Kidney (tissue), 2 donors: ENCODE measurements around a stretch of chr5.

GRCh38 chr5:73931105-73931269 is 305.0 kb downstream of the ARHGEF28 start:
- PRO-cap: no peak
- RRBS: no CpG with 5 or more reads among the region's 1 CpG

- PRO-cap: no peak
- RRBS: no CpG with 5 or more reads among the region's 4 CpGs
Measured at GRCh38 chr5:74145612-74145811, 495.0 kb downstream of the ENC1 start.

DNA sequence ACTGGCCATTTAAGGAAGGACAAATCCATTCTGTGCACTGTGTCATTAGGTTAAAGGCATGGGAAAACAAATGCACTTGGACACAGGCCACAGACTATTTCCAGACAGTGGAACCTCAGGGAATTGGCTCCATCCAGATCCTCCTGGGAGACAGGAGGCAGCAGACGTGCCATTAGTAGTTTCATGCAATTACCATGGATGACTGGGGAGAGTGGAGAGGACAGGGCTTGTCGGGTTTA is 454.9 kb downstream of the ENC1 start:
- PRO-cap: no peak
- RRBS: no CpG with 5 or more reads among the region's 2 CpGs

DNA sequence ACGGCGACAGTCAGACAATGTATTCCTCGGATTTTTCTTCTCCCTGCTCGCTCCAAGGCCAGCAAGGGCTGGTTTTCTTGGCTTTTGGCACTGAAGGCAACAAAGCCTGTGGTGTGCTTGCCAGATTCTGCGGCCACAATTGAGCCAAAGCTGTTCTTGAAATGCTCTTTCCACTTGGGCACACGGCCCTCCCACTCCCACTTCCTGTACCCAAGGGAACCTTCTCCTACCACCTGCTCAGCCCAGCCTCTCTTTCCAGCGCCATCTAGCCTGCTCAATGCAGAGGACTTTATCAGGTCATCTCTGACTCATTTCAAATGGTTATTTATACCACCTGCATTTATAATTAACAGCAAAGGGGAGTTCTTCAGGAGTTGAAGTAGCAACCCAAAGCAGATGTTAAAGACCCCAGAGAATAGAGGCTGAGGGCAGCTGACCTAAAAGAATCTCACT is 439.2 kb downstream of the ENC1 start:
- PRO-cap: unidirectional peak, minus-strand start at position 191 of the sequence
- RRBS: no CpG with 5 or more reads among the region's 7 CpGs

DNA sequence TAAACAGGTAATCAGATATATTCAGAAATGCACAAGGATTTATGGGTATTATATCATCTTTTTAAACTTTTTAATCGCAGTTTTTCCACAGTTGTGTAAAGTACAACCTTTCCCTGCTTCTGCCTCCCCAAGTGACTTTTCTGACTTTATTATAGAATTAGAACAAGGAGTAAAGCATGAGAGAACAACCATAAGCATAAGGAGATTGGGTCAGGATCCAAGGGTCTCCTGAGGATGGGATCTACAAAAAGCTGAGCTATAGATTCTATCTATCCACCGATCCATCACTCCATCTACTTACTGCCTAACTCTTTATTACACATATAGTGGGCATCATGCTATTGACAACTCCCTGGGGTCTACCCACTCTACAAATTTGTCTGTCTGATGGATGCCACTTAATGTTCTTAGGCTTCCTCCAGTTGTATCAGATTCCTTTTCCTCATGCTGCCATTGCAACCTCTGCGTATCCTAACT is 228.8 kb downstream of the ENC1 start:
- PRO-cap: no peak
- RRBS: no CpG with 5 or more reads among the region's 3 CpGs

DNA sequence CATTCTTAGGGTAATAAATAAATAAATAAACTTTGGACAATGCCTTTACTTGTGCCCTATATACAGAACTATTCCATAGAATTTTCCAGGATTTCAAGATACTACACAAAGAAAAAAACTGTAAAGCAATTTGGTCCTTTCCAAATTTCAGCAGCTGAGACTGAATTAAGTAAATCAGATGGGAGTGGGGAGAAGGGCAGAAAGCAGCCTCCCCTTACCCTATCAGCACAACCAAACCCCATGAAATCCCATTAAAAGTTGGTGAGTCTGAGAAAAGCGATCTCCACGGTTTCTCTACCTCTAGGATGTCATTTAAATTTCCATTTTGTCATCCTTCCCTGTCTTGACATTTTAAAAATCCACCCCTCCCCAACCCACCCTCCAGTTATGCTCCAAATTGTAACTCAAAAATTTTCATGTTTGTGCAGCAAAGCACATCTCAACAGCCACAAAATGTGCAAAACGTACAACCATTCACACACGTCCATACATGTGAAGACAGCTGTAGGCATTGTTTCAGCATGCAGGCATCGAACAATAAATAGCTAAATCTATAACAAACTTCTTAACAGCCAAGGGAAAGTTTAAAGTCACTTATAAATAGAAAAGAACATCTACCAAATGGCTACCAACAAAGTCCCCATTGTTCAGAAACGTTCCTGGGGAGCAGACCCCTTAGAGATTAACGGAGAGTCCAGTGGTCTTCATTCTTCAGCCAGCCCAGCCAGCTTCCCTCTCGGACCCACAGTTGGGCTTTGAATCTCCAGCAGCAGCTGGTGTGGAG is 11.5 kb downstream of the ENC1 start:
- PRO-cap: no peak
- RRBS: no CpG with 5 or more reads among the region's 8 CpGs

DNA sequence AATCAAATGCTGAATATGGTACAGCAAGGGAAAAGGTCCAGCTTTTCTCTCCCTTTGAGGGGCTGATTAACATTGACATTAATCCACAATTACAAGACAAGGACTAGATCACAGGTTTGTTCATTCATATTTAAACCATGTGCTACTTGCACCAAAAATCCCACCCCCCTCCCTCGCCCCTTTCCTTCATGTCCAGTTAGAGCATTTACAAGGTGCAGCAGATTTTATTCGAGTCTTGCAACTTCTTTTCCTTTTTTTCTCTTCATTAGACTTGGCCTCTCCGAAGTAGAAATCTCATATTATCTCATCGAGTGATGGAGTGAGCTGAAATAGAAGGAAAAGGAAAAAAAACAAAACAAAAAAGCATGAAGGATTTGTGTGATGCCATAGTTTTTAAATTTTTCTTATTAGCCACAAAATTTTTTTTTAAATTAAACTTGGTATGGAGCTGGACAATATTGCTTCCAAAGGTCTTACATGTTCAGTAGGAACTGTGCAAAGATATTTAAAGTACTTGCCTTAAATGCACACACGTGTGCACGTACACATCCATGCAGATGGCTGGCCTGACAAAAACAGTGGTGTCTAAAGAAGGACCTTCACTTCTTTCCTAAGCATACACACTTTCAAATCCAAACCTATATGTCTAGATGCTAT is 10.7 kb downstream of the ENC1 start:
- PRO-cap: no peak
- RRBS: no CpG with 5 or more reads among the region's 6 CpGs

- PRO-cap: no peak
- RRBS: no CpG with 5 or more reads among the region's 8 CpGs
Measured at GRCh38 chr5:74631567-74632480, 8.7 kb downstream of the ENC1 start.

GRCh38 chr5:74639746-74640235 is 737 bp downstream of the ENC1 start:
- PRO-cap: no peak
- RRBS: no CpG with 5 or more reads among the region's 39 CpGs

DNA sequence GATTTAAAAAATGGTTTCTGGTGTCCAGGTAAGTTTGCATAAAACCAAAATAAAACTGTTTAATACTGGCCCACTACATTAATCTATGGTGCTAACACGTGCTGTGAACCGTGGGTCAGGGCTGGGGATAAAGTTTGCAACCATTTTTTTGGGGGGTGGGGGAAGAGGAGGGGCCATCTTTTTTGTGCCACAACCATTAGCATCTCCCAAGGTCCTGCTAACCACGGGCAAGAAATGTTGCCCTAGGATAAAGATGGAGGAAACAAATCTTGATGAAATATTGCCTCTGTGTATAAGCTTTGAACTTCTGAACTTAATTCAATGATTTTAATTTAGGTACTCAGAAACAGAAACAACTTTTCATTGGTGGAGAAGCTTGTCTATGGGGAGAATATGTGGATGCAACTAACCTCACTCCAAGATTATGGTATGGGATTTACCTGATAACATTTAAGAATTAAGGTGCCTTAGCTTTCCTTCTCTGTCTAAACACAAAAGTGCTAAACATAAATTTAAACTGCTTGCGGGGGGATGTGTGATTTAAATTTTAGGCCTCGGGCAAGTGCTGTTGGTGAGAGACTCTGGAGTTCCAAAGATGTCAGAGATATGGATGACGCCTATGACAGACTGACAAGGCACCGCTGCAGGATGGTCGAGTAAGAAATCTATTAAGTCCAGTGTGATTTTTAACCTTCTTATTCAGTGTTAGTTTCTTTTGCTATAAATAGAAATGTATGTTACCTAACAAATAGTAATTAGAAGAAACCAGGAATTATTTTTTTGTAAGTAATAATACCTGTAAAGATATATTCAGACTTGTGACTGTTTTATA is 35.3 kb downstream of the HEXB start:
- PRO-cap: no peak
- RRBS: no CpG with 5 or more reads among the region's 8 CpGs

- PRO-cap: no peak
- RRBS: no CpG with 5 or more reads among the region's 6 CpGs
Measured at GRCh38 chr5:74765187-74765573, 1.7 kb downstream of the GFM2 start.

- PRO-cap: bidirectional peak, plus-strand start at chr5:75053549, minus-strand start at chr5:75053267
- RRBS: under 1% methylated on average over 12 of the region's 22 CpGs
Measured at GRCh38 chr5:75053479-75053626, 995 bp upstream of the GCNT4 start.

DNA sequence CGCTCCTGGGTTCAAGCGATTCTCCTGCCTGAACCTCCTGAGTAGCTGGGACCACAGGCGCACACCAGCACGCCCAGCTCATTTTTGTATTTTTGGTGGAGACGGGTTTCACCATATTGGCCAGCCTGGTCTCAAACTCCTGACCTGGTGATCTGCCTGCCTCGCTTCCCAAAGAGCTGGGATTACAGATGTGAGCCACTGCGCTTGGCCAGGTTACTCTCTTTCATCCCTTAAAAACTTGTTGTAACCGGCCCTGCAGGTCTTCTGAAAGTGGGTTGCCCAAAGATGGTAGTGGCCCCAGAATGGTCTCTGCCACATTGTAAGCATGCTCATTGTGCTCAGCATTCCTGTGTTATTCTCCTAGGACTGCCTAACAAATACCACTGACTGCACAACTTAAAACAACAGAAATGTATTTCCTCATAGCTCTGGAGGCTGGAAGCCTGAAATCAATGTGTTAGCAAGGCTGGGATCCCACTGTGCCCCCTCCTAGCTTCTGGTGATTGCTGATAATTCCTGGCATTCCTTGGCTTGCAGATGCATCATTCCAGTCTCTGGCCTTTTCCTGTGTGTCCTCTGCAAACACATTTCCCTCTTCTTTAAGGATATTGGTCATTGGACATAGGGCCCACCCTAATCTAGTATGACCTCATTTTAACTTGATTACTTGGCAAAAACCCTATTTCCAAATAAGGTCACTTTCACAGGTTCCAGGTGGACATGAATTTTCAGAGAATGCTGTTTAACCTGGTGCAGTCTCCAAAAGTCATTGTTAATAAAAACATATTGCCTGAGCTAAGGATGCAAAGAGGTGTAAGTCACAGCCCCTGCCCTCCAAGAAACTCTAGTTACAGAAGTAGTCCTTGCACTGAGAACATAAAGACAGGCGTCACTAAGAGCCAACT is 3.4 kb upstream of the GCNT4 start:
- PRO-cap: no peak
- RRBS: no CpG with 5 or more reads among the region's 9 CpGs

DNA sequence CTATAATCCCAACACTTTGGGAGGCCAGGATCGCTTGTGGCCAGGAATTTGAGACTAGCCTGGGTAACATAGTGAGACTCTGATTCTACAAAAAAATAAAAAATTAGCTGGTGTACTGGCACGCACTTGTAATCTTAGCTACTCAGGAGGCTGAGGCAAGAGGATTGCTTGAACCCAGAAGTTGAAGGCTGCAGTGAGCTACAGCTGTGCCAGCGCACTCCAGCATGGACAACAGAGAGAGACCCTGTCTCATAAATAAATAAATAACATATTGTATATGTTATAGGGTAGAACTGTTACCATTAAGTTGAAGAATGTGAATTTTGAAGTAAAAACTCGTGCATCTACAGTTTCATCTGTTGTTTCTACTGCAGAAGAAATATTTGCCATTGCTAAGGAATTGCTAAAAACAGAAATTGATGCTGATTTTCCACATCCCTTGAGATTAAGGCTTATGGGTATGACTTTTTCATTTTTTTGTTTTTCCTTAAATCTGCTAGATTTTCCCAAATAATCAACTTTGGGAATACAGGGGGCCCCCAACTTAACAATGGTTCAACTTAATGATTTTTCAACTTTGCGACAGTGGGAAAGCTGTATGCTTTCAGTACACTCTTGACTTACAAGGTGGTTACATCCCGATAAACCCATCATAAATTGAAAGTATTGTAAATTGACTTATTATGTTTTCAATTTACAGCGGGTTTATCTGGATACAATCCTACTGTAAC is 17.5 kb upstream of the ANKDD1B start:
- PRO-cap: no peak
- RRBS: no CpG with 5 or more reads among the region's 7 CpGs

- PRO-cap: no peak
- RRBS: no CpG with 5 or more reads among the region's 6 CpGs
Measured at GRCh38 chr5:76426517-76426962, 23.5 kb downstream of the IQGAP2 start.

DNA sequence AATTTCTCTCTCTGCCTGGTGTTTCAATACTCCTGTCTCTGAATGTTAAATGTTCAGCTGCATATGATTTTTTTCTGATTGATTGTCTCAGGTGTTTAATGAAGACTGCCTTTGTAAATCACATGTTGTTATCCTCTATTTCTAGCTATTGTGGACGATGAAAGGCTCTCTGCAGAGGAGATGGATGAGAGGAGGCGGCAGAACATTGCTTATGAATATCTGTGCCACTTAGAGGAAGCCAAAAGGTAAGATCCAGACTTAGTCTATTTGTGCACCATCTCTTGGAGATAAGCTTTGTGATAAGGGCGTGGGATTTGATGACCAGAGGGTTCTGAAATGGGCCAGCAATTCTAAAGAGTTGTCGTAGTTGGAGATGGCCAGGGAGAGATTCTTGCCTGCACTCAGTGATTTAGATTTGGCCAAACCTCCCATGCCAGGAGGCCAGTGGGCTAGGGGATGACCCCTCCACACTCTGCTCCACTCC is 58.4 kb downstream of the IQGAP2 start:
- PRO-cap: no peak
- RRBS: no CpG with 5 or more reads among the region's 4 CpGs

- PRO-cap: no peak
- RRBS: no CpG with 5 or more reads among the region's 9 CpGs
Measured at GRCh38 chr5:76483551-76484373, 80.7 kb downstream of the IQGAP2 start.

DNA sequence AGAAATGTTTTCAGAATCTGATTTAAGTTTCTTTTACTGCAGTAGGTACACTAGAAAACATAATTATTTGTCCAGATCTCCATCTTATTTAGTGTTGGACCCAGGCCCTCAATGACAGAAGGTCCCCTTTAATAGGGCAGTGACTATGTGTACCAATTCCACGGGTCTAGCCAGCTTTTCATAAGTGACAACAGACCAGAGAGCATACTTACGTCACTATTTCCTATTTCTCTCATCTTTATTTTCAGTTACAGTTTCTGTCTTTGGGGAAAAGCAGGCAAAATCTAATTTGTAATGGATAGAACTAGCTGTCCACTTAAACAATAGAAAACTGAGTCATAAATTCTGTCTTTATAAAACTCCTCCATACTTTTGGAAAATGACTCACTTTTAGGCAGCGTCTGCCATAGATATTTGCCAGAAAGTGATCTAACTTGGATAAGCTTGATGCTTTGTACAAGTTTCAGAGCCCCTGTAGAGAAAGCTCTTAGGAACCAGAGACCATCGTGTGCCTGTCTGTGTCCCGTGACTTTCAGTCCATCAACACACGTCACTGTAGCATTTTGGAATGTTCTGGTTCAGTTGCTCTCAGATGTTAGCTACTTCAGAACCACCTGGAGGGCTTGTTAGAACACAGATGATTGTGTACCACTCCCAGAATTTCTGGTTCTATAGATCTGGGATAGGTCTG is 101.9 kb downstream of the F2RL2 start:
- PRO-cap: no peak
- RRBS: no CpG with 5 or more reads among the region's 6 CpGs

DNA sequence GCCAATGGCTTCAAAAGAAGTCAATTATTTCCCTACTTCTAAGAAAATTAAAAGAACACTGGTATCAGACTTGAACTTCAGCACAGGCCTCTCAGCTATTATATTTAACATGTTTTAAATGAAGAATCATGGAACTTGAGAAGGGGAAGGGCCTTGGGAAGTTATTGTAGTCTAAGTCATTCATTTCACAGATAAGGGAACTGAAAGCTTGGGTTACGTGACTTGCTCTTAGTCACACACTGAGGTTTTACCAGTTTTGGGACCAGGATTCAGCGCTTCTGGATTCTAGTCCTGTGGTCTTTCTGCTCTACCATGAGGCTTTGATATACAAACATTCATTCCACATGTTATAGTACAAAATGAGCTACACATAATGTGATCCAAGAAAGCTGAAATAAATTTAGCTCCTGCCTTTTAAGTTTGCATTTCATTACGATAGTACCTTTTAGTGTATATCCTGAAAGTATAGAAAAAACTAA is 41.0 kb downstream of the F2RL2 start:
- PRO-cap: no peak
- RRBS: no CpG with 5 or more reads among the region's 3 CpGs

- PRO-cap: no peak
- RRBS: no CpG with 5 or more reads among the region's 3 CpGs
Measured at GRCh38 chr5:76636774-76637359, 13.7 kb upstream of the F2RL2 start.